Kidney (tissue), 2 donors: ENCODE measurements around the gene ZNF367.

- PRO-cap: no peak
- RRBS: no CpG with 5 or more reads among the region's 43 CpGs
These were observed 234.5 kb downstream of the FANCC start for GRCh38 chr9:95082693-95083705.

GRCh38 chr9:95083706-95083966 is 233.9 kb downstream of the FANCC start:
- PRO-cap: no peak
- RRBS: no CpG with 5 or more reads among the region's 6 CpGs

- PRO-cap: no peak
- RRBS: no CpG with 5 or more reads among the region's 2 CpGs
These were observed 46.8 kb downstream of the FANCC start for GRCh38 chr9:95270842-95271061.

GRCh38 chr9:95426568-95427182 is 82.4 kb downstream of the PTCH1 start:
- PRO-cap: bidirectional peak, plus-strand start at chr9:95427001, minus-strand start at chr9:95426807
- RRBS: 6% methylated on average over 22 of the region's 41 CpGs

DNA sequence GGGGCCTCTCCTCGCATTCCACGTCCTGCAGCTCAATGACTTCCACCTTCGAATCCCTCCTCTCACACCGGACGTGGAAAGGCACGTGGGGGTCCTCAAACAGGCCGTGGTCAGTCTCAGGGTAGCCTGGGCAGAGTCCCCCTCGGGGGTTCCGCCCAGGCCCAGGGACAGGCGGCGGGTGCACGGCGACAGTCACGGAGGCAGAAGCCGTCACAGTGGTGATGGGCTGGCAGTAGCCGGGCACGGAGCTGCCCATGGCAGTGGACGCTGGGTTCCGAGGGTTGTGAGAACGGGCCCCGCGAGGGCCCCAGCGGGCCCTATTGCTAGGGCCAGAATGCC is 62.2 kb downstream of the PTCH1 start:
- PRO-cap: no peak
- RRBS: 95% methylated on average over 4 of the region's 23 CpGs

GRCh38 chr9:95512602-95513454 is 3.8 kb upstream of the PTCH1 start:
- PRO-cap: no peak
- RRBS: 65% methylated on average over 2 of the region's 5 CpGs

DNA sequence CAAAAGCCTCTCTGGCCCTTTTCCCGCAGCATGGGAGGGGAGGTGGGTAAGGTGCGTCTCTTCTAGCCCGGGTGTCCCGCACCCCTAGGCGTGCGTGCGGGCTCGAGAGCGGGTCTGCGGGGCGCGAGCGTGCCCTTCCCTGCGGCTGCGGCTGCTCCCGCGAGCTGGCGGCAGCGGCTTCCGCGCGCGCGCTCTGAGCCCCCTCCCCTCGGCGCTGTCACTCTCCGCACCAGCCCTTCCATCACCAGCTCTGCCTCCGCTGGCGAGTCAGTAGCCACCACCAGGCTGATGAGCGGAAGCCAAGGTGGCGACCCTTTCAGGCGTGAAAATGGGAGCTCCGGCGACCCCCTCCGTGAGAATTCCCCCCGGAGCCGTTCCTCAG is 6.7 kb upstream of the PTCH1 start:
- PRO-cap: no peak
- RRBS: no CpG with 5 or more reads among the region's 37 CpGs

DNA sequence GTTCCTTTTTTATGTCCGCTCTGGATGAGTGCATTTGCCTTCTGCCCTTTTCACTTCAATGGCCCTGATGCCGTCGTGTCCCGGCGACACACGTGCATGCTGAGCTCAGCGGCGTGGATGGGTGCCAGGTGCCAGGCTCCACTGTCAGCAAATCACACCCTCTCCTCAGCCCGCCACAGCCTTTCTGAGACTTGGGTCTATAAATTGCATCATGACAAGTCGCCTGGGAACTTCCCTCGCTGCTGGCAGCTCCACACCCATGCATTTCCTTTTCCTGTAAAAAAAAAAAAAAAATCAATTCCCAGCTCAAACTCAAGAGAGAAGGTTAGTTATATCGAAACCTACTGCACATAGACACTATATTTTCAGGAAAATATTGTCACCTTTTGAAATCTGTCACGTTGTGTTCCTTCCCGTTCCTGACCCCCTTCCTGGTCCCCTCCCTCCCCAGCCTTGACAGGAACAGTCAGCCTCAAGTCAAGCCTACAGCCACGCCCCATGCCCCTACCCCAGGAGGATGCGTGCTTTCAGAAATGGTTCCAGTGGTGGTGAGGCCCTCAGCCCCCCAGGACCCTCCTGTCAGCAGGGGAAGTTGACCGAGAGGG is 117.9 kb upstream of the PTCH1 start:
- PRO-cap: unidirectional peak, minus-strand start at position 186 of the sequence
- RRBS: 12% methylated on average over 4 of the region's 17 CpGs

GRCh38 chr9:95783363-95783989 is 92.0 kb upstream of the ERCC6L2 start:
- PRO-cap: no peak
- RRBS: no CpG with 5 or more reads among the region's 18 CpGs

- PRO-cap: no peak
- RRBS: no CpG with 5 or more reads among the region's 5 CpGs
These were observed 199.5 kb downstream of the ERCC6L2 start for GRCh38 chr9:96074965-96075343.

DNA sequence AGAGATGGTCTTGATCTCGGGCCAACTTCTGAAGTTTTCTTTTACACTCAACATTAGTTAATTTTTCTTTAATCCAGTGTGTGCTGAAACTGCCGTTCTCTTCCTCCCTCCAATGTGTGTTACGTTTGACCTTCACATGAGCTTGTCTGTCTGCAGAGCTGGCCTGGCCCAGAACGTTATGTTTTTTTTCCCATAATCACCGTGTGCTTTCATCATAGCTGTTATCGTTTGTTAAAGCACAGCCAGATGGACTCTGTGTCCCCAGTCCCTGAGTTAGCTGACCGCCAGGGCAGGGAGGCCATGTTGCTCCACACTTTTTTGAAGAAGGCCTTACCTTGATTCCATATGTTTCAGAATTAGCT is 55.8 kb downstream of the HSD17B3 start:
- PRO-cap: no peak
- RRBS: no CpG with 5 or more reads among the region's 7 CpGs

- PRO-cap: bidirectional peak, plus-strand start at chr9:96418825, minus-strand start at chr9:96418386
- RRBS: 1% methylated on average over 55 of the region's 89 CpGs
These were observed at the start of gene ZNF367 for GRCh38 chr9:96418029-96418796. Gene ZNF367 (minus strand): TSS chr9:96418370.

GRCh38 chr9:96490569-96491030 is 40.6 kb downstream of the HABP4 start:
- PRO-cap: no peak
- RRBS: no CpG with 5 or more reads among the region's 8 CpGs

GRCh38 chr9:96502588-96502973 is 52.6 kb downstream of the HABP4 start:
- PRO-cap: no peak
- RRBS: no CpG with 5 or more reads among the region's 4 CpGs

GRCh38 chr9:96818129-96818724 is 36.1 kb downstream of the ZNF782 start:
- PRO-cap: no peak
- RRBS: no CpG with 5 or more reads among the region's 4 CpGs

- PRO-cap: no peak
- RRBS: no CpG with 5 or more reads among the region's 23 CpGs
These were observed 24.9 kb upstream of the TDRD7 start for GRCh38 chr9:97386919-97387447.

- PRO-cap: no peak
- RRBS: no CpG with 5 or more reads among the region's 12 CpGs
These were observed 9.3 kb downstream of the TMOD1 start for GRCh38 chr9:97510525-97511505.

DNA sequence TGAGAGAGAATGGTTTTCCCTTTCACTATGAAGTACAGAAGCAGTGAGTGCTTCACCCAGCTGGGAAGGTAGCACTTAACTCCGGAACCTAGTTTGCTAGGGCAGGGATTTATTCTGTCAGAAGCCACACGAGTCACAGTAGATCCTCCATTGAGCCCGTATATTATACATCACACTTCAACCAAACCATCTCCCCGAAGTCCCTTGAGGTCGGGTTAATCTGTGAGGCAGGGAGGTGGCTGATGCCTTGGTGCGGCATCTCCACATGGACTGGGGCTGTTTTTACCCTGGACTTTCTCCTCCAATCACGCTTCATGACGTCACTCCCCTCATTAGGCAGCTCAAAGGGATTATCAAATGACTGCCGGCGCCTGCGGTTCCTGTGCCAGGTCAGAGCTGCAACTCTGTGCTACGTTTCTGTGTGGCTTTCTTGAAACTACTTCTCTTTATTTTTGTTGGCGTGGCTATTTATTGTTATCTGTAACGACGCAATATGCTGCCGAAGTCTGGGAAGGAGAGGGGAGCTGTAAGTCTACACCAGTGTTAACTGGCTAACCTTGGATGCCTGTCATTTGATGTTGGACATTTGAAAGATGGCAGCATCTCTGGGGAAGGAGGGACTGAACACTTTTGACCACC is 53.7 kb downstream of the TMOD1 start:
- PRO-cap: no peak
- RRBS: no CpG with 5 or more reads among the region's 16 CpGs

GRCh38 chr9:97572685-97573227 is 60.4 kb downstream of the TSTD2 start:
- PRO-cap: no peak
- RRBS: no CpG with 5 or more reads among the region's 9 CpGs

DNA sequence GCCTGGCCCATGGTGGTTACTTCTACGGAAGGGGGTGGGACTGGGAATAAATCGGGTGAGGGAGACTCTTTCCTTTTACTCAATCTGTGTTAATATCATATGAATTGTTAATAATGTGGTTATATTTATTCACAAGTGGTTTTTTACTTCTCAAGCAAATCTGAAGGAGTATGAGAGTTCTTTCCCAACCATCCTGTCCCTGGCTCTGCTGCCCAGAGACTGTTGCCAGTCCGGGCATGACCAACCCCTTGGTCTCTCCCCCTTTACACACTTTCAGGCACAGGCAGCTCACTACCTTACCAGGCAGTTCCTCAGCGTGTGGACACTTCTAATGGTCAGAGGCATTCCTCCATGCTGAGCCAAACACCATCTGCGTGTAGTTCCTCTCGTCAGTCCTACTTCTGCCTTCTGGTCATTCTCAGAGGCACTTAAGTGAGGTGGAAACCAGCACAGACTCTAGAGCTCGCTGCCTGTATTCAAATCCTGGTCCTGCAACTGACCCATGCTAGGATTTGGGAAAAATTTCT is 56.2 kb downstream of the TSTD2 start:
- PRO-cap: no peak
- RRBS: no CpG with 5 or more reads among the region's 7 CpGs